Metastatic Breast Carcinoma in the Ovary (tissue), 3 donors: Measurements from ENCODE around the genes TMCC2 and SLC41A1.

- PRO-cap, 3 experiments: no peak in any of the 3 experiments
These were observed 5.4 kb upstream of the CNTN2 start for GRCh38 chr1:205037761-205037960.

DNA sequence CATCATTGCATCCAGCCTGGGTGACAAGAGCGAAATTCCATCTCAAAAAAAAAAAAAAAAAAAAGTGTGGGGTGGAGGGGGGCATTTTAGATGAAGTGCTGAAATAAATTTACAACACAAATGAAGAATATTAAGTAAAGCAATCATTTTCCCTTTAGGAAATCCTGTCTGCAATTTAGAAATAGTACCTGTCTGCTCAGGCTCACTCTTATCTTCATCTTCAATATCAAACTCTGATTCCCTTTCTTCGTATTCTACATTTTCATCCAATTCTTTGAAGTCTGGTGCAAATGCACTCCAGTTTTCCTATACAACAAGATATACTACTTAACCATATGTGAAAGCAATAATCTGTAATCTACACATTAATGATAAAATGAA is 14.5 kb upstream of the TMEM81 start:
- PRO-cap, 3 experiments: no peak in any of the 3 experiments

GRCh38 chr1:205227456-205228427 is at the start of gene TMCC2:
TSS of gene TMCC2 (plus strand) at chr1:205227946.
- PRO-cap, 3 experiments: peak in 2 of 3 experiments; most common plus-strand start chr1:205227965 (in 1); most common minus-strand start chr1:205227796 (in 2)

DNA sequence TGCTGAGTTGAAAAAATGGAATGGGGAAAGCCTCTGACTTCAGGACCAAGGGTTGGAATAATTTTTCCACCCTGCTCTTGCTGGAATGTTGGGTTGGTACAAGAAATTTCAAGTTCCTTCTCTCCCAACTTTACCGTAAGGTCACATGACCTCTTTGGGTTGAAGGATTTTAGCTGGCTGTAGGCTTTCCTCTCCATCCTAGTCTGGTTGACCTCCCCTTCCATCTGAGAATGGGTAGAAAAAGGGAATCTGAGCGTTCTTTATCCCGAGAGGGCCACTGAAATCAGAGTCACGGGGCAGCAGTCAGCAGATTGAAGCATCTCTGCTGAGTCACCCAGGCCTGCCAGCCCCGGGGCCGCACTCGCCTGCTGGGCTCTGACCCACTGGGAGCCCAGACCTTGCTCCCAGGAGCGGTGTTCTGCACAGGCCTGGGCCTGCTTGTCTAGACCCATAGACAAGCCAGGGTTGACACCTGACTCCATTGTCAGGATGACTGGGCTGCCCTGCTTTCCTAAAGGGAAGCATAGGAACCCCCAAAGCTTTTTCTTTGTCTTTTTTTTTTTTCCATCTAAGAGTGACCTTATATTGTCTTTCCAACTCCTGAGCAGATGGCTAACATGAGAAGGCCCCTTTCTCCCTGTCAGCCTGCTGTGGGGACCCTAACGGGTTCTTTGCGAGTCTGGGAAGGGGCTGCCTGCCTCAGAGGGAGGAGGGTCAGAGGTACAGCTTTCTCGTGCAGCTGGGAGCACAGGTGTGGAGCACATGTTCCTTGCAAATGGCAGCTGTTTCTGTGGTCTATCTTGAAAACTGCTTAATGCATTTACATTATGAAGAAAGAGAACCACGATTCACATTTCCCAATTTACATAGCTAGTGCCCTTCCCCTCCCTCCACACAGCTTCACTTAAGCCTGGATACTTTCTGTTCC is 31.2 kb downstream of the TMCC2 start:
- PRO-cap, 3 experiments: no peak in any of the 3 experiments

DNA sequence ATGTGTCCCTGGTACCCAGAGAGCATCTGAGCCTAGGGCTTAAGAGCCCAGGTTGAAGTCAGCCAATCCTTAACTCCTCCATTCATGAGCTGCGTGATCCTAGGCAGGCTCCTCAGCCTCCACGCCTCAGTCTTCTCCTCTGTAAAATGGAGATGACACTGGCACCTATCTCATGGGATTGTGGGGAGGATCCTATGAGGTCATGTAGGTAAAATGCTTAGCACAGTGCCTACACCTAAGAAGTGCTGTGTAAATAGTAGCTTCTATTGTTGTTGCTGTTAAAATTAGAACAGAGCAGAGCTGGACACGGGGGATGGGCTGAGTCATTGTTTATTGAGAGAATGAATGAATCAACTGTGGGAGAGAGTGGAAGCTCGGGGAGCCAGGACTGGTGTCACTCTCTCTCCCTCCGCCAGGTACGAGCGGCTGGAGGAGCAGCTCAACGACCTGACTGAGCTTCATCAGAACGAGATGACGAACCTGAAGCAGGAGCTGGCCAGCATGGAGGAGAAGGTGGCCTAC is 43.0 kb downstream of the TMCC2 start:
- PRO-cap, 3 experiments: no peak in any of the 3 experiments

DNA sequence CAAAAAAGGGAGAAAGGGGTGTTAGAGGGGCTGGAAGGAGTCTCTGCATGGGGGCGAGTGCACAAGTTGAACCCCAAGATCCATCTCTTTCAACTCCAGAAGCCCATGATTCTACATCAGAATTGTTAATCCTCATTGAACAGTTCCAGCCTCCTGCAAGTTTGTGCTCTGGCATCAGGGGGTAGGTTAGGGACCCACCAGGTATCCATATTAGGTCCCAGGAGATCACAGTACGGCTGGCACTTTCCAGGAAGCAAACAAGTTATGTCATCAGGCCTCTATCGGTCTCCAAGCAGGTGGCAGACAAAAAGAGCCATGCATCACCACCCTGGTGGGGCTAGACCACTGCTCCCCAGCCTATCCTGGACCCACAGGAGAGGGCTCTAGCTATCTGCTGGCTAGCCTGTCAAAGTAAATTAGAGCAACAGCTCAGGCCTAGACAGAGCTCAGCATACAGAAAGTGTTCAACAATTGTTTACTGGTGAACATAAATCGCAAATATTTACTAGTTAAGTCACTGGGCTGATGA is 6.6 kb downstream of the NUAK2 start:
- PRO-cap, 3 experiments: no peak in any of the 3 experiments

- PRO-cap, 3 experiments: peak in 3 of 3 experiments; most common plus-strand start chr1:205317788 (in 2); most common minus-strand start chr1:205317677 (in 2)
These were observed 4.0 kb downstream of the NUAK2 start for GRCh38 chr1:205317536-205317943.

DNA sequence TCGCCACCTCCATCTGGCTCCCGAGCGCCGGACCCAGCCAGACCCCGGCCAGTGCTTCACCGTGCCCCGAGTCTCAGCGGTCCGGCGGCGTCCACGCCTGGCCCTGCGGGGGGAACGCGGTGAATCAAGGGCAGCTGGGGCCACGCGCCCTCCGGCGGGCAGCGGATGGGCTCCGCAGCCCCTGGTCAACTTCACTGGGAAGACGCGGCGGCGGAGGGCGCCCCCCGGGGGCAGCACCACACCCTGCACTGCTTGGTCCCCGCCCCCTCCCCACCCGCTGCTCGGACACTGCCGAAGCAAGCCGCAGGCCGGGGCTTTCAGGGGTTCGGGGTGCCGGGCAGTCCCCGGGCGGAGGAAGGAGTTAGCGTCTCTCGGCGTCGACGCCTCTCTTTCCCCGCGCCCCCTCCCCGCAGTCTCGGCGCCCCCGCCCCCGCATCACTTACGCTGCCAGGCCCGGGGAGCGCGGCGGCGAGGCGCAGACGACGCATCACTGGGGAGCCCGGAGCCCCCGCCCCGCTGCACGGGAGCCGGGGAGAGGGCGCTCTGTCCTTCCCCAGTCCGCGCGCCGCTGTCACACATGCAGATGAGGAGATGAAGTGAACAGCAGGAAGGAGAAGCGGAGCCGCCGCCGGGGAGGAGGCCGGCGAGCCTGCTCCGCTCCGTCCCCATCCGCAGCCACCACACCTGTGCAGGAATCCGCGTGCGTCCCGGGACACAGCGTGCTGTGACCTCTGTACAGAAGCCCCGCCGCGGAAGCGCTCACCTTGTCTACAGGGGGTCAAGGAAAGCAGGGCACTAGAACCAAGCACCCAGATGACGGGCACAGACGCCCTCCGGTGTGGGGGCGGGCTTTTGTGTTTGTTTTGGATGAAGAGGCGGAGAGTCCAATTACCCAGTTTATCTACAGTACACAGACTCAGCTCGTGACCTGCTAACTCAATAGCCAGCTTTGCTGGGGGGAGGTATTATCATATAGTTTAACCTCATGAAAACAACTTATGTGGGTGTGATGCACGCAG is 12.7 kb downstream of the KLHDC8A start:
- PRO-cap, 3 experiments: no peak in any of the 3 experiments

GRCh38 chr1:205435365-205436440 is 13.8 kb upstream of the LEMD1 start:
- PRO-cap, 3 experiments: no peak in any of the 3 experiments

DNA sequence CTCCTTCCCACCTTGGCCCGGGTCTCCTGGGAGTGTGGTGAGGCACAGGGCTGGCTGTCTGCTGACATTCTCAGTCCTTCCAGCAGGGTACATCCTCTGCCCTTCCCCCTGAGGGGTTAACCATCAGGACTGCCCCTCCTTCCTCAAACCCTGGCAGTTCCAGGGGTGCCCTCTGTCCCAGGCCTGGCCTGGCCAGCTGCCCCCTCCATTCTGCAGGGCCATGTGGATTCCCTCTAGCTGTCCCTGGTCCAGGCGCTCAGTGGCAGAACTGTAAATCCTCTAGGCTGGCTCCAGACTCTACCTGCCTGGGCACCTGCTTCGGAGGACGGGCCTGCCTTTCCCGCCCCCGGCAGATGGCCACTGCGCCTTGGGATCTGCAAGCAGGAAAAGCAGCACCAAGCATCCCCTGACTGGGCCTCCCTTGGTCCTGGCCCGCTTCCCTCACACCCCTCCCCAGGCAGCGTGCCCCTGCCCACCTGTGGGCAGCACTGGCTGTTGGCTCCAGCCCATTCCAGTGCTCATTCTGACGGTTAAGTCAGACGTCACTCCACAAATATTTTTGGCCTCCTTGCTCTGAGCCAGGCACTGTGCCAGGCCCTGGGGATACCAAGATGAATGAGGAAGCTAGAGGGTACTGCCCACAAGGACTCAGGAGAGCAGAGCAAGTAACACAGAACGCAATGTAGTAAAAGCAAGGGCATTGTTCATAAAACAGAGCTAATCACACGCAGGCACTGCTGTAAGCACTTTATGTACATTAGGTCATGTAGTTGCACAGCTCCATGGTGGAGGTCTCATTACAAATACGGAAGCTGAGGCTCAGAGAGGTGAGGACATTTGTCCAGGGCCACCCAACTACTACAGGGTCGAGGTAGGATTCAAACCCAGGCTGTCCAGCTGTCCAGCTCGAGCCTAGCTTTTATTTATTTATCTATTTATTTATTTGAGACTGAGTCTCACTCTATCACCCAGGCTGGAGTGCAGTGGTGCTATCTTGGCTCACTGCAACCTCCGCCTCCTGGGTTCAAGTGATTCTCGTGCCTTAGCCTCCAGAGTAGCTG is 22.0 kb upstream of the BLACAT1 start:
- PRO-cap, 3 experiments: peak in 3 of 3 experiments; most common plus-strand start position 643 of the sequence (in 3); most common minus-strand start position 525 of the sequence (in 2)

DNA sequence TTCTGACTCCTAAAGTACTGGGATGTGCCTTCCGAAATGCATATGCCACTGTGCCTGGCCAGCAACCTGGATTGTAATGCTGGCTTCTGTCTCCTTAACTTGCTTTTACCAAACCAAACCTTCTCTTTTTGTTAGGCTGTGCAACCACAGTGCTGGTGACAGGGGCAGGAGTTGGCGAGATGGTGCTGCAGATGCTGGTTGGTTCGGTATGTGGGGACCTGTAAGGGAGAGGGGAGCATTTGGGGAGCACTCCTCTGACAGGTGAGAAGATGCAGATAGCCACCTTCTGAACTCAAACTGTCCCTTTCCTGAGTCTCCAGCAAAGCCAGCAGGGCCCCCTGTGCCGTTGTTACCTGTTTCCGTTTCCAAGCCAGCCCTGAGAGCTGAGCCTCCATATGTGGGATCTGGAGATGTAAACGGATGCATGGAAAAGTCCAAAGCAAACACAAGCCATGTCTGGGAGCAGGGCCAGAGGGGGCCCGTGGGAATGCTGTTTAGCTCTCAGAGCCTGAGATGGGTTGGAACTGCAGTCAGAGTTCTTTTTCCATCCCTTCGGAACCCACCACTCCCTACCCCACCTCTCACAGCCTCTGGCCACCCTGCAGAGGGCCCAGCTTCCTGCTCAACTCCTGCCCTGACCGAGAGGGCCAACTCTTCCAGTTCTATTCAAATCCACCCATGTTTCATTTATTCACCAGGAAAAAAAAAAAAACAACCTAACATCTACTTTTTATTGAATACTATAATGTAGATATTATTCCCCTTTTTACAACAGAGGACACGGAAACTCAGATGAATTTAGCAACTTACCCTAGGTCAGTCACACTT is 29.0 kb downstream of the MFSD4A start:
- PRO-cap, 3 experiments: no peak in any of the 3 experiments

DNA sequence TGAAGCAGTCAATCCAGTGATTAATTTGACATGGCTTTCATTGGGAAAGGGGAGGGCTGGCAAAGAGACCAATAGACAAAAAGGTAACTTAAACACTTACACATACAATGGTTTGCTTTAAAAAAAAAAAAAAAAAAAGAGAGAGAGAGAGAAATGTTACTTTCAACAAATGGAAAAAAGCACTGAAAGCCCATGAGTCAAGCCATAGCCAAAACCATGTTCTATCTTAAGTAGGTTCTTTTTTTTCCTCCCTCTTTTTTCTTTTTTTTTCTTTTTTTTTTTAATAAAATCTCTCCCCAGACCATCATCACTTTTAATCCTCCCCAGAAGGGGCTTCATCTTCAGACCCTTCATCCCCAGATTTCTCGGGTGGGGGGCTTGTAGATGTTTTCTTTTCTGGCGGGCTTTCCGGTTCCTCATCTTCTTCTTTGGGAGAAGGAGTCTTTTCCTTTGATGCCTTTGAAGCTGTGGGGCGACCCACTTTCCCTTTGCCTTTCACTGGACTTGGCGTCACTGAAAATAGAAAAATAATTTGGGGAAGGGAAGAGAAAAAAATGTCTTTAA is 31.9 kb downstream of the NUCKS1 start:
- PRO-cap, 3 experiments: no peak in any of the 3 experiments

- PRO-cap, 3 experiments: no peak in any of the 3 experiments
These were observed 26.1 kb downstream of the NUCKS1 start for GRCh38 chr1:205723789-205724280.

DNA sequence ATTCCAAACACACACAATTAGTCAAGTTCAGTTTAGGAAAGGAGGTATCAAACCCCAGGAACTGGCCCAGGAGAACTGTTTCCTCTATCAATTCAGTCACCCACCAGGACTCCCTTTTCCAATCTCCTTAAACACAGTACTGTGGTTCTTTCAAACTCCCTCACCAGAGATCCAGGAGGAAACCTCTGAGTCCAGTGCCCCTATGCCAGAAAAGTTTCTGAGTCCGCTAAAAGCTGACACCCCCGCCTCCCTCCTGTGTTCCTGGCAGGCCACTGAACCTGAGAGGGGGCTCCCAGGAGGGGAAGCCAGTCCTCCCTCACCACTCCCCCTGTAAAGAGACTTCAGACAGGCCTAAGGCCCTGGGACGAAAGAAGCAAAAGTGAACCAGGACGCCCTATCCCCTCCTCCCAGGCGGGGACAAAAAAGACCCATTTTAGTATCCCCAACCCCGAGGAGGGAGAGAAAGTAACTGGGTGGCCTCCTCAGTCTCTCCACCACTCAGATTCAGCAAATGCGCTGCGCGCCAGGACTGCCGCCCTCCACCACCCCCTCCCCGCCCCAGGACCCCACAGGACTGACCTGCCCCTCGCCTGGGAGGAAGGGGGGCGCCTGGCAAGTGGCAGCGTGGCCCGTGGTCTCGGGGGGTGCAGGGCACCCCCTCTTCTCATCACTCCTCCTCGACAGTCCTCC is 624 bp downstream of the SLC41A1 start:
- PRO-cap, 3 experiments: no peak in any of the 3 experiments

- PRO-cap, 3 experiments: peak in 3 of 3 experiments; most common minus-strand start chr1:205813160 (in 3)
These were observed at the start of gene SLC41A1 for GRCh38 chr1:205812925-205813249. TSS of gene SLC41A1 (minus strand) at chr1:205813198.

GRCh38 chr1:205933589-205934174 is 9.6 kb downstream of the SLC26A9 start:
- PRO-cap, 3 experiments: peak in 1 of 3 experiments; most common plus-strand start chr1:205933887 (in 1); most common minus-strand start chr1:205933749 (in 1)

- PRO-cap, 3 experiments: no peak in any of the 3 experiments
These were observed 26.5 kb downstream of the RAB7B start for GRCh38 chr1:205976689-205977177.

GRCh38 chr1:206036551-206037054 is 12.9 kb upstream of the CTSE start:
- PRO-cap, 3 experiments: no peak in any of the 3 experiments

DNA sequence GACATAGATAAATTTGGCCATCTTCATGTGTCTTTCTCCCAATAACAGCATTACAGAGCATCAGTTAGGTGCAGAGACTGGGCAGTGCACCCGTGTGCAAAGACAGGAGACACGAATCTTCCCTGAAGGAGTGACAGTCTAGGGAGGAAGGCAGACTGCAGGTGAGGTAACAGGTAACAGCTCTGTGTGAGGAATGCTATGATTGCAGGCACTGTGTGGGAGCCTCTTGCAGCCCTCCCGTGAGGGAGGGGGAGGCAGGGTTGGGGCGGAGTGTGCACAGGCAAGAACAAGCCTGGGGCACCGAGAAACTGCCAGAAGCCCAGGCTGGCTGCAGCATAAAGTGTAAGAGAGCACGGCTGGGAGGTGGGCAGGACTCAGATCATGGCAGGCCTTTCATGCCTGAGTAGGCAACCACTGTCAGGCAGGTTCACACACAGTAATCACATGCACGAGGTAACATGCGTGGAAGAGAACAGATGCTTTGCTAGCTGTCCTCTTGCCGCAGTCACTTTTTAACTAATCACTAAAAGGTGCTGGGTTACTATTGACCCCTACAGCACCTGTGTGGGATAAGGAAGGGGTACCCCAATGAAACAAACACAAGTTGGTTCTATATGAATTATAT is 11.3 kb upstream of the RHEX start:
- PRO-cap, 3 experiments: no peak in any of the 3 experiments

GRCh38 chr1:206048438-206049135 is 4.4 kb upstream of the RHEX start:
- PRO-cap, 3 experiments: no peak in any of the 3 experiments